Stomach (tissue), 7 donors: ENCODE measurements around the genes SAPCD2 and NOXA1.

DNA sequence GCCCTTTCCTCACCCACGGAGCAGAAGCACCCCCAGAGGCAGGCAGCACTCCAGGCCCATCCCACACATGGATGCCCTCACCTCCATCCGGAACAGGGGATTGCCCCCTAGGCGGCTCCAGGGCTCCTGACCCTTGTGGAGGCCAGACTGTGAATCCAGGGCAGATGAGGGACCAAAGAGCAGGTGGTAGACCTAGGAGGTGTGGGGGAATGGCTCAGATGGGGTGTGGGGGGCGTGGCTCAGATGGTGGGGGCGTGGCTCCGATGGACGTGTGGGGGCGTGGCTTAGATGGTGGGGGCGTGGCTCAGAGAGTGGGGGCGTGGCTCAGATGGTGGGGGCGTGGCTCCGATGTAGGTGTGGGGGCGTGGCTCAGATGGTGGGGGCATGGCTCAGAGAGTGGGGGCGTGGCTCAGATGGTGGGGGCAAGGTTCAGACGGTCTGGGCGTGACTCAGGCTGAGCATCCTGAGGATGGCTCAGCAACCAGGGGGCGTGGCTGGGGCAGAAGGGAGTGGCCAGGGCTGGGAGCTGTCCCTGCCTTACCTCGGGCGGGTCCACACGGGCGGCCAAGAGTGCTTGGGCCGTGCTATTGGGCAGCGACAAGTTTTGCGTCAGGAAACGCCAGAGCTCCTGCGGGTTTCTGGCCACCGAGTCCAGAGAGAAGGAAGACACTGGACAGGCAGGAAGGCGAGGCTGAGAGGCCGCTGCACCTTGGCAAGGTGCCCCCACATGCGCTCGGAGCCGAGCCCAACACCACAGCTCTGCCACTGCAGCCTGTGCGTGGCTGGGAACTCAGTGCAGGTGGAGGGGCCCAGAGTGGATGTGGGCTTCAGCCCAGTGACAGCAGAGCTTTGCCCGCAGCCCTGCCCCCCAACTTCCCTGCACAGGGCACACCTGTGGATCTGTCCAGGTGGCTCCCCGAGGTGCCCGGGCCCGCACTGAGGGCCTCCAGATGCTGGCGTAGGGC lies 5.9 kb downstream of the ABCA2 start:
- PRO-cap = unidirectional peak, plus-strand start at position 654 of the sequence
- RAMPAGE, long total RNA, 5 experiments = no peak in any of the 5 experiments
- RRBS = no CpG with 5 or more reads among the region's 38 CpGs

DNA sequence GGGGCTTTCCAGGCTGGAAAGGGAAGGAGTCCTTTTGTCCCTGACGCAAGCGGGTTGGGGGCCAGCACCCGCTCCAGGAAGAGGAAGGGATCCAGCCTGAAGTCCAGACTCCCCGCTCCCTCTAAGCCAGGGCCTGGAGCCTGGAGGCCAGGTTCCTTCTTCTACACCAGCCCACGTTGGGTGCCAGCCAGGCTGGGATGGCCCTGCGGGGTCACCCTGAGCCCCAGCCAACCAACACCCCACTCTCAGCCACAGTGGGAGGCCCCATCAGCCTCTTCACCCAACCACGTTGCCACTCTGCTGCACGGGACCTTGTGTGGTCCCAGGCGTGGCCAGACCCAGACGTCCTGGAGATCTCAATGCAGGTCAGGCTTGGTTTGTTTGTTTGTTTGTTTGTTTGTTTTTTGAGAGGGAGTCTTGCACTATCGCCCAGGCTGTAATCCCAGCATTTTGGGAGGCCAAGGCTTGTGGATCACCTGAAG lies 1.0 kb upstream of the FUT7 start:
- PRO-cap = no peak
- RAMPAGE, long total RNA, 5 experiments = start-site peak on the plus strand in 2 of 5 experiments, centred at positions 324 to 339 of the sequence, 5 to 8 reads per replicate
- RRBS = no CpG with 5 or more reads among the region's 11 CpGs

GRCh38 chr9:137046355-137046953 lies 477 bp upstream of the NPDC1 start:
- PRO-cap = no peak
- RAMPAGE, long total RNA, 5 experiments = no peak in any of the 5 experiments
- RRBS = 1% methylated on average over 27 of the region's 36 CpGs

GRCh38 chr9:137070190-137070981 lies at the start of gene SAPCD2:
Gene SAPCD2, minus strand, starts transcription at chr9:137070557.
- PRO-cap = bidirectional peak, plus-strand start at chr9:137070345, minus-strand start at chr9:137070349; bidirectional peak, plus-strand start at chr9:137070770, minus-strand start at chr9:137070554
- RAMPAGE, long total RNA, 5 experiments = no peak in any of the 5 experiments
- RRBS = 1% methylated on average over 30 of the region's 77 CpGs

DNA sequence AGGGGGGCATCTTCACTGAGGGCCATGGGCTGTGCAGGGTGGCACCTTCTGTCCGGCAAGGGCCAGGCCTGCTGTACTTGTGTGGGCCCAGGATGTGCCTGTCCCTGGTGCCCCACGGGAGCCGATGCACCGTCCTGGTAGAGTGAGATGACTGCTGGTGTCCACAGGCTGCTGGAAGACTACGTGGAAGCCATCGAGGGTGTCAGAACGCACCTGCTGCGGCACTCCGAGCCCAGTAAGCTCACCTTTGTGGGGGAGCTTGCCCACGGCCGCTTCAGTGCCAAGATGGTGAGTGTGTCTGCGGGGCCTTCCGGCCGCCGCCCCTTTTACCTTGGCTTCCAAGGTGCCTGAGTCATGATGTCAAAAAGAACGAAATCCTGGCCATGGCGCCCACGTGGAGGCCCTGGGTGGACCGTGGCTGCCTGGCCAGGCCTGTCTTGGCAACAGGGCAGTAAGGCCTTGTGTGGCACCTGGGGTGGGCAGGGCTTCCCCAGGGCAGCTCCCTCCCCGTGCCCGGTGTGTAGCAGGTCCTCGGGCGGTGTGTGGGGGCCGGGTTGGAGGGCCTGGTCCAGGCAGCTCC lies 7.9 kb downstream of the DPP7 start:
- PRO-cap = no peak
- RAMPAGE, long total RNA, 5 experiments = start-site peak on the plus strand in 2 of 5 experiments, centred at positions 222 to 236 of the sequence, 9 to 15 reads per replicate
- RRBS = no CpG with 5 or more reads among the region's 24 CpGs

DNA sequence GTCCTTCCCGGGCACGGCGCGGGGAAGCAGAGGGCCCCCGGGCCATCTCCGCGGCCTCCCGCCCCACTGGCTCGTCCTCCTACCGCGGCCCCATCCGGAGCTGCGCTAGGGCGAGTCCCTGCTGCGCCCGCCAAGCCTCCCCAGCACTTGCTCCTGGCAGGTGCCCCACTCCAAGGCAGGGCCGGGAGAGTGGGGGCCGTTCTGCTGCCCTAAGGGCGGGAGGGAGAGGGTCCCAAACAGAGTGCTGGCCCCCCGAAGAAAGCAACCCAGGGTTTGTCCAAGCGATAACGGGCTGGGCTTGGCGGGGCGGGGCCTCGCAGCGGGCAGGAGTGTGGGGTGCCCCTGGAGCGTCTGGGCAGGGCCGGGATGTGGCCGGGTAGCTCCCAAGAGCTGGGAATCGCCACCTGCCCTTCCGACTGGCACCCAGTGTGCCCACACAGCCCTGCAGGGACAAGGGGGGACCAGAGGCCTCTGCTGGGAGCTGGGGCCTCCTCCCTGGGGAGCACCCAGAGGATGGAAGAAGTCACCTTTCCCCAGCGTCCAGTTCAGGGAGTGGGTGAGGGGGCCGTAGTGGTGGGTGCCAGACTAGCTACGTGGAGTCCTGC lies 461 bp upstream of the DPP7 start:
- PRO-cap = no peak
- RAMPAGE, long total RNA, 5 experiments = no peak in any of the 5 experiments
- RRBS = 2% methylated on average over 14 of the region's 34 CpGs

DNA sequence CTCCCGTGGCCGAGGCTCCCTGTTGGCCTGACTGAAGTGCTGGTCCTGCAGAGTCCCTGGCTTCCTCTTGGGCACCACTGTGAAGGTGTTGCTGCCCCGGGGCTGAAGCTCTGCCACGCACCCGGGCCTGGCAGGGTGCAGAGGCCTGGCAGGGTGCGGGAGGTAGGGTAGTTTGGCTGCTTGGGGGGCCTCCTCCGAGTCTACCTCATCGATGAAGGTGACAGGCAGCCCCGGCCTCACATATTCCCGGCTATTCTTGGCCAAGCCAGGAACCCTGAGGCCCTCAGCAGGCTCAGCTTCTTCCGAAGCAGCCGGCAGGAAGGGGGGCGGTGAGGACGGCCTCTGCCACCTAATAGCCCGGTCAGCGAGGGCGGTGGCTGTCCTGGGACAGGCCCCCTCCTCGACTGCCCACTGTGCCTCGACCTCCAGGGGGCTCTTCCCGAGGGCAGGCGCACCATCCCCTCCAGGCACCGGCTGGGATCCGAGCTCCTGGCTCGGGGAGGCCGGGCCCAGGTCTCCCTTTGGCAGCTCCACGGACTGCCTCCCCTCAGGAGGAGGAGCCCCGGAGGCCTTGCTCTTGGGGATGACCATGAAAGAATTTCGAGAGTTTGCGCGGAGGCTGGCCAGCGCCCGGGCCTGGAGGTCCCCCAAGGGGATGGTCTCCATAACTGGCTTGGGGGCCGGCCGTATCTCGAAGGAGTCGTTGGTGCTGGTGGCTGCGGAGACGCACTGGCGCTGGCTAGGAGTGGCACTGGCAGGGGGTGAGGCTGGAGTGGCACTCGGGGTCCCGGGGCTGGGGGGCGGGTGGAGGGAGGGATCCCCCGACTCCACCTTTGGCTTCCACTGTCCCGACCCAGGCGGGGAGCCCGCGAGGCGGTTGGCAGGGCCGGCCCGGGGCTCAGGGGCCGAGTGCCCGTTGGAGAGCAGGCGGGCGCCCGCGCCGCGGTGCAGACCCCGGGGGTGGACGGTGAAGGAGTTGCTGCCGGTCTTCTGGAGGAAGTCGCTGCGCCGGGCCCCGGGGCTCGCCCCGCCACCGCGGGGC lies 1.1 kb downstream of the TPRN start:
- PRO-cap = no peak
- RAMPAGE, long total RNA, 5 experiments = start-site peak on the minus strand in 3 of 5 experiments, centred at positions 112 to 895 of the sequence, 6 to 57 reads per replicate
- RRBS = 10% methylated on average over 41 of the region's 69 CpGs

- PRO-cap = no peak
- RAMPAGE, long total RNA, 5 experiments = no peak in any of the 5 experiments
- RRBS = no CpG with 5 or more reads among the region's 17 CpGs
These were observed 2.3 kb downstream of the TUBB4B start for GRCh38 chr9:137243373-137243876.

GRCh38 chr9:137277993-137279171 lies 856 bp downstream of the TOR4A start:
- PRO-cap = bidirectional peak, plus-strand start at chr9:137278339, minus-strand start at chr9:137278345
- RAMPAGE, long total RNA, 5 experiments = start-site peak on the plus strand in 1 of 5 experiments, at chr9:137278822-137279331 at its widest, 5 reads per replicate
- RRBS = 24% methylated on average over 35 of the region's 121 CpGs

- PRO-cap = no peak
- RAMPAGE, long total RNA, 5 experiments = no peak in any of the 5 experiments
- RRBS = 56% methylated on average over 6 of the region's 21 CpGs
These were observed 2.4 kb upstream of the NRARP start for GRCh38 chr9:137304304-137304958.

- PRO-cap = no peak
- RAMPAGE, long total RNA, 5 experiments = no peak in any of the 5 experiments
- RRBS = 50% methylated on average over 10 of the region's 24 CpGs
These were observed 32.3 kb downstream of the EXD3 start for GRCh38 chr9:137390470-137391175.

- PRO-cap = unidirectional peak, minus-strand start at chr9:137391496; unidirectional peak, minus-strand start at chr9:137391545
- RAMPAGE, long total RNA, 5 experiments = no peak in any of the 5 experiments
- RRBS = 18% methylated on average over 13 of the region's 32 CpGs
These were observed 31.6 kb downstream of the EXD3 start for GRCh38 chr9:137391304-137391852.

DNA sequence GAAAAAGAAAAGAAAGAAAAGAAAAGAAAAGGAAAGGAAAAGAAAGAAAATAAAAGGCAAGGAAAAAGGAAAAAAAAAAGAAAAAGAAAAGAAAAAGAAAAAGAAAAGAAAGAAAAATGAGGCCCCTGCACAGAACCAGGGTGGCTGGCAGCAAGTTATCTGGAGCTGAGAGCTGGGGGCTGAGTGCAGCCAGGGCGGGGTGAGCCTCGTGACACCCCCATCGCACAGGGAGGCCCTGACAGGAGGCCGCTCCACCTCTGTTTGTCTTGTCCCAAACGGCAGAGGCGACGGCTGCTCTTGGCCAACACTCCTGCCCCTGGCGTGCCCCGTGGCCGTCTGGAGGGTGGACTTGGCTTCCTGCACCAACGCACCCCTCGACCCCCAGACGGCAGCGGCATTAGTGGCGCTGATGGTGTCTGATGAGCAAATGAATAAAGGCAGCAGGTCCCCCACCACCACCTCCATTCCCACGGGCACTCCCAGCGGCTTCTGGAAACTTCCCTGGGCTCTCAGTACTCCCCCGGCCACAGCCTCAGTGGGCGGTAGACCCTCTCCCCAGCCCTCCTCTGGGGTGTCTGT lies 16.6 kb downstream of the EXD3 start:
- PRO-cap = no peak
- RAMPAGE, long total RNA, 5 experiments = no peak in any of the 5 experiments
- RRBS = no CpG with 5 or more reads among the region's 19 CpGs

DNA sequence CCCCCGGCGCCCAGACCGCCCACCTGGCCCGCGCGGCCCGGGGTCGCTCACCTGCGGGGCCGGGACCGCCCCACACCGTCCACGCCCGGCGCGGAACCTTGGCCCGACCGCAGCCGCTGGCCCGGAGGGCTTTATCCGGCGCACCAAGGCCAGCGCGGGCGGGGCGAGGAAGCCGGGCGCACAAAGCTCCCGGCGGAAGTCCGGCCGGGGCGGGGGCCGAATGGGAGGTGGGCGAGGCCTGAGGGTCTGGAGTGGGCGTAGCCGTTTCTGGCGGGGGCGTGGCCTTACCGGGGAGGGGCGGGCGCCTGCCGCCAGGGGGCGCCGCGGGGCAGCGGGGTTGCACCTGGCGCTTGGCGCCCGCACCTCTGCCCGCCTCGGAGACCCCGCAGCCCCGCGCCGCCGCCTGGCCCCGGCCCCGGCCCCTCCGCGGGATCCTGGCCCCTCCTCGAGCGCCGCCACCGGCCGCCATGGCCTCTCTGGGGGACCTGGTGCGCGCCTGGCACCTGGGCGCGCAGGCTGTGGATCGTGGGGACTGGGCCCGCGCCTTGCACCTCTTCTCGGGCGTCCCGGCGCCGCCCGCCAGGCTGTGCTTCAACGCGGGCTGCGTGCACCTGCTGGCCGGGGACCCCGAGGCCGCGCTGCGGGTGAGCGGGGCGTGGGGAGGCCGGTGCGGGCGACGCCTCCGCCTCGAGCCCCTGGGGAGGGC lies at the start of gene NOXA1:
Gene NOXA1 (plus strand): TSS at position 331 of the 706 bp plus-strand sequence.
- PRO-cap = bidirectional peak, plus-strand start at position 342 of the sequence, minus-strand start at position 118 of the sequence
- RAMPAGE, long total RNA, 5 experiments = start-site peak on the plus strand in 2 of 5 experiments, centred at positions 528 to 547 of the sequence, 17 to 19 reads per replicate; start-site peak on the minus strand in 4 of 5 experiments, centred at positions 105 to 115 of the sequence, 20 to 193 reads per replicate
- RRBS = 2% methylated on average over 68 of the region's 95 CpGs

GRCh38 chr9:137423769-137424445 lies 714 bp downstream of the NOXA1 start:
- PRO-cap = bidirectional peak, plus-strand start at chr9:137423995, minus-strand start at chr9:137423911
- RAMPAGE, long total RNA, 5 experiments = no peak in any of the 5 experiments
- RRBS = 6% methylated on average over 25 of the region's 50 CpGs

GRCh38 chr9:137437525-137438120 lies 3.5 kb downstream of the ENTPD8 start:
- PRO-cap = bidirectional peak, plus-strand start at chr9:137438030, minus-strand start at chr9:137437963
- RAMPAGE, long total RNA, 5 experiments = no peak in any of the 5 experiments
- RRBS = 31% methylated on average over 3 of the region's 16 CpGs

DNA sequence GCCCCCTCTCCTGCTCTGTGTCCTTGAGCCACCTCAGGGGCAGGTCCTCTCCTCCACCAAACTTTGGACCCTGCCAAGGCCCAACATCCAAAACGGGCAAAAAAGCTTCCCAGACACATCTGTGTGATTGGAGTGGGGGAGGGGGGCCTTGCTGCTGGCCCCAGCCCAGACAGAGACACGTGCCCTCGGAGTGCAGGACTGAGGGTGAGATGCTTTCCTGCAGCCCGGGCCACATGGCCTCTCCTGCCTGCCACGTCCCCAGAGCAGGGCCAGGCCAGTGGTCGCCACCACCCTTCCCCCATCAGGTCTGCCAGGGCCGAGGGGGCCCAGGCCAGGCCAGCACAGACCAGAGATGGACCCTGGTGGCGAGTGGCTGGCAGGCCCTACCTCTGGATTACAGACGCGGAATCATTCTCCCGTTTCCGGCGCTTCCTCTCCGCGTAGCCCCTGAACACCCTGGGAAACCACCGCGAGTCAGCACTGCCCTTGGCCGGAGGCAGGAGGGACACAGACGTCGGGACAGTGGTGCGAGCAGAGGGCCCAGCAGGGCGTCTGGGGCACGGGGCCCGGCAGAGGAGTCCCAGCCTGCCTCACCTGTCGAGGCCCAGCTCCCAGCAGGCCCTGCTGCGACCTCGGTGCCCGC lies 4.2 kb downstream of the NSMF start:
- PRO-cap = bidirectional peak, plus-strand start at position 510 of the sequence, minus-strand start at position 385 of the sequence
- RAMPAGE, long total RNA, 5 experiments = start-site peak on the minus strand in 1 of 5 experiments, centred at positions 74 to 556 of the sequence, 7 to 14 reads per replicate
- RRBS = 55% methylated on average over 12 of the region's 28 CpGs

DNA sequence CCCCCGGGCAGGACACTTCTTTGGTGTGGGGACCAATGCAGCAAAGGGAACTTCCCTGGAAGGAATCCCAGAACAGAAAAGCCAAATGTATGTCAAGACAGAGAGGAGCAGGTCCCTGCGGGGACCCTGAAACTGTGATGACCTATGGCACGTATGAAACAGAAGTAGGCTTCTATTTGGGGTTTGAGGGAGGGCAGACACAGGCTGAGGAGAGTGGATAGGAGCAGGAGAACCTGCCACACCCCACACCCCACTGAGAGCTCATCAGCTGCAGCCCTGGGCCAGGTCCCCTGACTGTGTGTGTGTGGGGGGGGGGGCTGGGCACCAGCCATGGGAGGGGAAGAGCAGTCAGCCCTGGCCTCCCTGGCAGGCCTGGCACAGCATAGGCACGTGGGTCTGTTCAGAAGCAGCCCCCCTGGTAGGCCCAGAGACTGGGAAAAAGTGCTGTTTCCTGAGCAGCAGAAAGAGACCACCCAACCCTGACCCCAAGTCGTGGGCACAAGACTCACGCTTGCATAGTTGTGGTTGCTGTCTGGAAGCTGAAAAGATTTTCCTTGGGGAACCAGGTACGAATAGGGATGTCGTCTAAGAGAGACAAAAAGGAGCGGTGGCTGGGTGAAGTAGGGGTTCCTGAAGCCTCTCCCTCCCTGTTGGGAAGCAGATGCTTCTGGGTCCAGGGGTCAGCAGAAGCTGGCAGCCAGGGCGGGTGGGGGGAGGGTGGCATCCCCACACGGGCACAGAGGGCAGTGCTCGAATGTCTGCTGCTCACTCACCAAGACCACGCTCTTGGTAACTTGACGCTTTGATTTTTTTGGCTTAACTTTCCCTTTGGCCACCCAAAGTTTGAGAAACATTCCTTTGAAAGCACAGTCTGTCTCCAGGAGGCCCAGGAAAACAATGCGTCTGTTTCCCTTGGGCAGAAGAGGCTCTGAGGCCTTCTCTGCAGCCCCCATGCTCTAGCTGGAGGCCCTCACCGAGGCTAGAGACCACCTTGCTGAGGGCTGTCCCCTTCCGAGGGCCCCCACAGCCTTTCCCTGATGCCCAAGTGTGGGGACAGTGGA lies 2.9 kb downstream of the NSMF start:
- PRO-cap = no peak
- RAMPAGE, long total RNA, 5 experiments = start-site peak on the minus strand in 2 of 5 experiments, centred at positions 439 to 841 of the sequence, 6 to 15 reads per replicate
- RRBS = no CpG with 5 or more reads among the region's 17 CpGs

DNA sequence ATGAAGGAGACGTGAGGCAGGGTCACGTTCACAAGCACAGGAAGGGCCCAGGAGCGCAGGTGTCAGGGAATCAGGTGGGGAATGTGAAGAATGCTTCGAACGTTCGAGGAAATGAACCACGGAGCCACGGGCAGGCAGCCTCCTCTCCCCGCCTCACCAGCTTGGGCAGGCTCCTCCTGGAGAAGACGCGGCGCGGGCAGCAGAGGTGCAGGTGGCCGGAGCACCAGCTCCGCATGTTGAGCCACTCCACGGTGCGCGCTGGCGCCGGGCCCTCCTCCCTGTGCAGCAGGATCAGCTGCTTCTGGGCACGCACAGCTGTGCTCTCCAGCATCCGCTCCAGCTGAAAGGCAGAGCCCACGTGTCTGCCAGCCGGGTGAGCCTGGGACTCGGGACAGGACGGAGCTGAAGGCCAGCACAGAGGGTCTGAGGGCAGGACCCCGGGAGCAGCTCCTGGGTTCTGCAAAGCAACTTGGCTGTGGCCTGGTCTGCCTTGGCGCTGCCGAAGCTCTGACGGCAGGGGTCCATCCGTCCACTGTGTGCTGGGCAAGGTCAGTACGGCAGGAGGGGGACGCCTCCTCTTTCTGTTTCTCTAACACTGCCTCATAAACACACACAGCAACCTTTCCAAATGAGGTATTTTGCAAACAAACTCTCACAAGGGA lies 19.9 kb upstream of the NSMF start:
- PRO-cap = no peak
- RAMPAGE, long total RNA, 5 experiments = no peak in any of the 5 experiments
- RRBS = 64% methylated on average over 12 of the region's 33 CpGs

DNA sequence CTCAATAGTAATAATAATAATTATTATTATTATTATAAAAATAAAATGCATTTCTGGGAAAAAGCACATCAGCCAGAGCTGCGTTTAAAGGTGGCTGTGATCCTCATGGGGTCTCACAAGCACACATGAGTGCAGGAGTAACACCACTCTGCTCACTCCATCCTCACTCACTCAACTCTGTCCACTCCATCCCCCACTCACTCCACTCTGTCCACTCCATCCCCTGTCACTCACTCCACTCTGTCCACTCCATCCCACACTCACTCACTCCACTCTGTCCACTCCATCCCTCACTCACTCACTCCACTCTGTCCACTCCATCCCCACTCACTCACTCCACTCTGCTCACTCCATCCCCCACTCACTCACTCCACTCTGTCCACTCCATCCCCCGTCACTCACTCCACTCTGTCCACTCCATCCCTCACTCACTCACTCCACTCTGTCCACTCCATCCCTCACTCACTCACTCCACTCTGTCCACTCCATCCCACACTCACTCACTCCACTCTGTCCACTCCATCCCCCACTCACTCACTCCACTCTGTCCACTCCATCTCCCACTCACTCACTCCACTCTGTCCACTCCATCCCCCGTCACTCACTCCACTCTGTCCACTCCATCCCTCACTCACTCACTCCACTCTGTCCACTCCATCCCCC lies 33.3 kb downstream of the PNPLA7 start:
- PRO-cap = no peak
- RAMPAGE, long total RNA, 5 experiments = start-site peak on the minus strand in 2 of 5 experiments, centred at positions 353 to 625 of the sequence, 12 to 46 reads per replicate
- RRBS = no CpG with 5 or more reads among the region's 3 CpGs